Skin of body (tissue), 2 donors: ENCODE measurements around a stretch of chr6.

DNA sequence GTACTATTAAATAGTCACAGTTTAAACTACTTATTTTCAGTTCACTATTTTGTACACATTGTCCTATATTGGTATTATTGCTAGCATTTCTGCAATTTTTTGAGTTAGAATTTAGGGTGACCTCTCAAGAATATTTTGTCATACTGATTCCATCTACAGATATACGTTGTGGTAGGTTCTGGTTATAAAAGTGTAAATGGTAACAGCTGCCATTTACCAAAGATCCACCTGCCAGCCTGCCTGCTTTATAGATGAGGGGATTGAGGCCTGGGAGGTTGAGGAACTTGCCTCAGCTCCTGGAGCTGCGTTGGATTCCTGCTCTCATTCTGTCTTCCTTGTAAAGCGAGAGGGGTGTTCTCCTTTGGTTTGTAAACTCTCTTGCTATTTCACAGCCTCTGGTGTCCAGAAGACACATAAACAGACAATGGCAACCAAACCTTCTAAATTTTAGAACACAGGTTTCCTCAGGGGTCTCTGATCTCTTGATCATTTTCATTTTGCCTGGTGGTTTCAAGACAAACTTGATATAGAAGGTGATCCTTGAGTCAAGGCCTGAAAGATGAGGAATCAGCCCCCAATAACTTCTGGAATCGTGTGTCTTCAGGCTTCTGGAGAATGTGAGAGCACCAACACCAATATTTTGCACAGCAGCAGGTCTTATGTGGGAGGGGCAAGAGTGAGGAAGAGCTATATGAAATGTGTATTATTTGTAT is 33.1 kb downstream of the ARID1B start:
- RAMPAGE, long total RNA = no peak

DNA sequence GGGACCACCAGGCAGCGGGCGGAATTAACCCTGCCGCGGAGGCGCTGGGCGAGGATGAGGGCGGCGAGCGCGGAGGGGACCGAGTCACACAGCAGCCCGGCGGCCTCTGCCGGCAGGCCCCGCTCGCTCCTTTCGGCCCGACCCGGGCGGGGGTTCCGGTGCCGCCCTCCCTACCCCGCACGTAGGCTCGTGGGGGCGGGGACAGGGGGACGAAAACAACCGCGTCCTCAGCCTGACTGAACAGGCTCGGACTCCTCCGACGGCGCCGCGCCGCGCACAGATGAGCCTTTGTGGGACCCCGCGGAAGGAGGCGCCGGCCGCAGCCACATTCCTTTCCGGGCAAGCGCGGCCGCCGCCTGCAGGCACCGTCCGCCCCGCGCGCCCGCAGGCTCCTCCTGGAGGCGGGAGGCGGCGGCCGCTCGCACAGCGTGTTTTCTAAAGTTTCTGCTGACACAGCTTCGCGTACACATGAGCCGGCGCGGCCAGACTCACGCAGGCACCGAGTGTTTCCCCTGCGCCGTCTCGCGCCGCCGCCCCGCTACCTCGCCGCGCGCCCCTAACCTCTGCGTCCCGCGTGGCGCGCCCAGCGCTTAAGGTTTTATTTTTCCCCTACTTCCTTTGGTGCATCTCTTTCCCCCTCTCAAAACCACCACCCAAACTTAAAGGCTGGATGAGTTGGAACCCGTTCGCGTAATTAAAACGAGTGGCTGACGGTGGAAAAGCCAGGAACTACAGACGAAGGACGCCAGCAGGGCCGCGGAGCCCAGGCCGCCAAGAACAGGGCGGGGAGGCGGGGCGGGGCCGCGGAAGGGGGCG is 244.4 kb downstream of the ARID1B start:
- RAMPAGE, long total RNA = no peak

DNA sequence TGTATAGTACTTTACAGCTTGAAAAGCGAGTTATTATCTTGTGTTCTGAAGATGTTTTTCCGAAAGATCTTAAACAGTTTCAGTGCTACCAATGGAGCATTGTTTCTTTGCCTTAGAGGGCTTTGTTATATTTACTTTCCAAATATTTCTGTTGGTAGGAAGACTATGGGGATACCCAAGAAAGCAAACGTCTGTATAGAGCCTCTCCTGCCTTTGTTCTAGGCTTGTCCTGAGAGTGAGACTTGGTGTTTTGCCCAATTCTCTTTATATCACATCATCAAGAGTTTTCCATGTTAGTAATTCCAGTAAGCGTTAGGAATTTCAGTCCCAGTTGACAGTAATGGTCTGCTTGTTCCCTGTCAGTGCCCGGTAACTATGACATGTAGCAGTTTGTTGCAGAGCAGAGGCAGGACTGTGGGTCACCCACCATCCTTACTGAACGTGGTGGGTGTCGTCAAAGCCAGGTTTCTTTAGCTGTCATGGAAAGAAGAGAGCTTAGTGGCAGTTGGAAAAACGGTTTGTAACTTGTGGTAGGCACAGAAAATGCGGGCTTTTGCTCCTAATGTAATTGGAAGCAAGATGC is 189.0 kb downstream of the TMEM242 start:
- RAMPAGE, long total RNA = no peak

DNA sequence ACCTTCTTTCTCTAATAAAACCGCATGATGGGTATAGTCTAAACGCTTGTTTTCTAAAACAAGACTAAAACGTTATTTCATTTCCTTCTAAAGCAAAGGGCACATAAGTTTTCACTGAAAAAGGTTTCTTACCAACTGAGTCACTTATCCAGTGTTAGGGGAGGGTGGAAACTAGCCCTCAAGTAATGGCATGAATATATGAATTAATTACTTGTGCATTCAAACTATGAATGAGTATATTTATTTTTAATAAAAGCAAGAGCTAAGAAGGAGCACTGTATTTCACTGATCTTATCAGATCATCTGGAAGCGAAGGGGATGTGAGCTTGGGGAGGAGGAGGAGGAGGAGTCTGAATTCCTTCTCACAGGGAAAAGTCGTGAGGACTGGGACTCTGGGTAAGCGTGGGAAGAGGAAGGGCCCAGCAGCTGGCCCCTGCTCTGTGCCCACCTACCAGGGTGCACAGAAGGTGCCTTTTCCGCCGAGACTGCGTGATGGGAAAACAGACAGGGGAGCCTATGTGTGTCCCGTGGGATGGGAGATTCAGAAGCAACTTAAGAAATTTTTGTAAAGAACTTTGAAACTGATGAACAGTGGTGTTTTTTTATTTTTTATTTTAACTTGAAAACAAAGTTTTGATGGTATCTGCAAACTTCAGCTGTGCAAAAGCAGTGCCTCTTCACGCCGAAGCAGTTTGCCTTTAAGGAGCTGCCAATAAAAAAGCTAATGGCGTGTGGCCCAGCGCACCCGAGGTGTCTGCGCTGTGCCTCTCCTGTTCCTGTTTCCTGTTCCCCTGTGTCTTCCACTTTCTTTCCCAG is 178.8 kb downstream of the TMEM242 start:
- RAMPAGE, long total RNA = no peak

DNA sequence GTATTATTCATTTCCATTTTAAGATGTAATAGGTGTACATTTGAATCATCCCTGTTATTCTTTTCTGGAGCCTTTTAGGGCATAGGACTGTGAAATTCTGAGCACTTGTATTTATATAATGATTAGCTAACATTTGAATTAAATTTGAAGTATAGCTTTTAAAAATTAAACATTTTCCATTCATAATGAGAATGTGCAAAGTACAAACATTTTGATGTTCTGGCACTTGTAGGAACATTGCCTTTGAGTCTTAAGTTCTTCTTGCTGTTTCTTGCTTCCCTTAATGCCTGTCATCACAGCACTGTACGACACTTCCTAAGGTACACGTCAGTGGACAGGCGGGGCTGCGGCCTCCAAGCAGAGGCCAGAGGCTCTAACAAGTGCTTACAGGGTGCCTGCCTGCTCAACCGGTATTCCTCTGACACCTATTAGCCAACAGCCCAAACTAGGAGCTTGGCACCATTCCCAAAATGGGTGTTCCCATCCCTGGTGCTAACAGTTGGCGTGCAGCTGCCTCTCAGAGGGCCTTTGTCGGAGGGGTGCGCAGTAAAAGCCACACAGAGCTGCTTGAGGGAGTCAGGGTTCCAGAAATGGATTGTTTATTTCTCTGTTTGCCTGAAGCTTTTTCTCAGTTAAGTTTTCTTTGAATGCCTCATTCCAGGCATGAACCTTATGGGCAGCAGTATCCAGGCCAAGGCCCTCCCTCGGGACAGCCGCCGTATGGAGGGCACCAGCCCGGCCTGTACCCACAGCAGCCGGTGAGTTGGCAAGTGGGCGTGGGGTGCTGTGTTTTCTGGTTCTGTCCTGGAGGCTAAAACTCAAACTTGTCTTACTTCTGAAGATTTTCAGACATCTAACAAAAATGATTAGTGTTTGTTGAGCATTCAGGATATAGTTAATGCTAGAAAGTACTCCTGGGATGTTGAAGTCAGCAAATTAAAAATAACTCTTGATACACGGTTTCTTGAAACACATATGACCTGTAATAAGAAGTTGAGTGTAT is 124.9 kb downstream of the TMEM242 start:
- RAMPAGE, long total RNA = no peak

GRCh38 chr6:157206984-157207377 is 116.3 kb downstream of the TMEM242 start:
- RAMPAGE, long total RNA = no peak

DNA sequence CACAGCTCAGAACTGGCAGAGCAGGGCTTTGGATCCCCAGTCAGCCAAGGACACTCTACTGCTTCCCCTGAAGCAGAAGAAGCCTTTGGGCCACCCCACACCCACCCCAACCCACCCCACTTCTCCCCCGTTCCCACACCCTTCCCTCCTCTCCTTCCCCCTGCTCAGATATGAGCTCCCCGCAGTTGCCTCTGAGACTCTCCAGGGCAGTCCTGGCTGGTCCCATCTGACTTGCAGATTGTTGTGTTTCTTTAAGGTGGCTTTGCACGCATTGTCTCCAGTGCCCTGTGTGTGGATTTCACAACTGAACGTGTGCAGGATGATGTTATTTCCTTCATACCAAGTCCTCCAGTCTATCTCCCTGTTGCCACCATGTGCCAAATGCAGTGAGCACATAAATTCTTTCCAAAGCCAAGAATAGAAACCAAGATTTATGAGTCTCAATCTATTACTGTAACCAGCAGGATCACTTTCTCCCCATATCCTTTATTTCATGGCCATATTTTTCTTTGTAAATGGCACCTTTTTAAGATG is 79.2 kb downstream of the TMEM242 start:
- RAMPAGE, long total RNA = no peak

GRCh38 chr6:157307996-157308361 is 15.3 kb downstream of the TMEM242 start:
- RAMPAGE, long total RNA = no peak

DNA sequence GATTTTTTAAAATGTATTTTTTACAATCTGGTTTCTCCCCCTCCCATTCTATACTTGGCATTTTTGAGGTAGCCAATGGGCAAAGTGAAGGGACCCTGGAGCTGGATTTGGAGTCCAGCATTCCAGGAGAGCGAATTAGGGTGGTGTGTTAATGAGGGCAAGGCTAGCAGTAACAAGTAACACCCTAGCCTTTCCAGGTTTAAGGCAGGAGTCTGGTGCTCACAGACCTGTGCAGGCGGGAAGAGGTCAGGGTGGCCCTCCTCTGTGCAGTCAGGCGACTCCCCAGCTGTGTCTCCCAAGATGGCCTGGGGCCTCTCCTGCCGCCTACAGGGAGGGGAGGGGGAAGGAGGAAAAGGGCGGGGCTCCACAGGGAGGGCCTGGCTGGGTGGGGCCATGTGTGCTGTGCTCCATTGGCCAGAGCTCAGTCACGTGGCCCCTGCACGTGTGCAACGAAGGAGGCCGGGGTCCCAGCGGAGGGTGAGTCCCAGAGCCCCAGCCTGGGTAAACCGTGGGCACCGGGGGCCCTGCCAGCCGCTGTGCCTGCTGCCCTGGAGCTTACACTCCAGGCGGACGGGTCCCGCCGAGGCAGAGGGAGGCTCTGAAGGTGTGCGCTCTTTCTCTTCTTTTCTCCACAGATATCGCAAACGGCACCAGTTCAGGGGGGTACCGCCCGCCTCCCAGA is 211.5 kb downstream of the ZDHHC14 start:
- RAMPAGE, long total RNA = no peak

- RAMPAGE, long total RNA = no peak
Measured at GRCh38 chr6:157763223-157764096, 59.6 kb upstream of the SNX9 start.

DNA sequence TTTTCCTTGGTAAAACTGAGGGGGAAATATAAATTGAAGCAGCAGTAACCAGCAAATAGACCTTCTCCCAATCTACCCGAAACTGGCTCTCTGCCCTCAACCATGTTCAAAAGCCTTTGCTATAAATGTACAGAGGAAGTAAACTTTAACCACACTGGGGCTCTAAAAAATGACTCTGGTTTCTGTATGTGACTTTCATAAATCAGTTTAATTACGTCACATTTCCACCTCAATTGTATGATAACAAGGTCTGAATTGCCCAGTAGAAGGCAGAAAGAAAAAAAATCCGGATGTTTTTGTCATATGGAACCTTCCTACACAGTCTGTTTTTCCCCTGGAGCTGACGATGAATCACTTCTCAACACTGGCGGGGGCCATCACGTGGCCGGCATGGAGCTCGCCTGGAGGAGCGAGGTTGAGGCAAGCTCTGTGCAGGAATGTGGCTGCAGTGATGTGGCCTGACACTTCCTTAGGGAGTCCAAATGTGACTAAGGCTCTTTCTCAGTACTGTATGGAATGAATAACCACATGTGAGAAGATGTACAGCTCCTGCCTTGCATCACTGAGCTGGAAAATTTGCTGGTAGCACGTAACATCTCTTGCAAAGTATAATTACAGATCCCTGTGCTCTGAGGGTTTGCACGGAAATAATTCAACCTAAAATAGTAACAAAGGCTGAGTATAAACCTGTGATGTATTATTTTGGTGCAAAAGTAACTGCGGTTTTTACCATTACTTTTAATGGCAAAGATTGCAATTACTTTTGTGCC is 58.6 kb upstream of the SNX9 start:
- RAMPAGE, long total RNA = no peak

- RAMPAGE, long total RNA = no peak
Measured at GRCh38 chr6:157780030-157780229, 43.1 kb upstream of the SNX9 start.

DNA sequence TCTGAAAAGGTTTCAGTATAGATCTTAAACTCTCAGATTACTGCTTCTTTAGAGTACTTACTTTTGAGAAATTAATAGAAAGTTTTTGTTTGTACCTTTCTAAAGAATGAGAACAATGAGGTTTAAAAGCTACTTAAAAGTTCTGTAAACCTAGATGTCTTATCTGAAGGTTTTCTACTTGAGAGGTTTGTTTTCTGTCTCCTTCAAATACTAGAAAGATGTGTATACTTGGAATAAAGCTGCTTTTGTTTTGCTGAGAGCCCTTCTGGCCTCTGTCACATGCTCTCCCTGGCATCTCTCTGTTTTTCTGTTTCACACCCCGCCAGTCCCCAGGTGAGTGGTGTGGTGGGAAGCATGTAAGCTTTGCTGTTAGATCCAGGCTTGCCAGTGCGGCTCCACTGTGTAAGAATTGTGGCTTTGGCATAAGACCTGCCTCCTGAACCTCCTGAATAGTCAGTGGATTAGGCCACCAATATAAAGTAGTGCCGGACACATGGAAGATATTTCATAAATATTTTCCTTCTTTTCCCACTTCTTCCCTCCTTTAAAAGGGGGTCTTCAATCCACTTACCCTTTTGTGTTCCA is 56.8 kb downstream of the SNX9 start:
- RAMPAGE, long total RNA = no peak

GRCh38 chr6:157882114-157883018 is 59.3 kb downstream of the SNX9 start:
- RAMPAGE, long total RNA = no peak

- RAMPAGE, long total RNA = no peak
Measured at GRCh38 chr6:158039441-158040167, 57.9 kb downstream of the SYNJ2 start.

- RAMPAGE, long total RNA = no peak
Measured at GRCh38 chr6:158083260-158083856, 84.7 kb downstream of the SERAC1 start.

GRCh38 chr6:158602894-158603127 is 41.7 kb downstream of the DYNLT1 start:
- RAMPAGE, long total RNA = no peak

DNA sequence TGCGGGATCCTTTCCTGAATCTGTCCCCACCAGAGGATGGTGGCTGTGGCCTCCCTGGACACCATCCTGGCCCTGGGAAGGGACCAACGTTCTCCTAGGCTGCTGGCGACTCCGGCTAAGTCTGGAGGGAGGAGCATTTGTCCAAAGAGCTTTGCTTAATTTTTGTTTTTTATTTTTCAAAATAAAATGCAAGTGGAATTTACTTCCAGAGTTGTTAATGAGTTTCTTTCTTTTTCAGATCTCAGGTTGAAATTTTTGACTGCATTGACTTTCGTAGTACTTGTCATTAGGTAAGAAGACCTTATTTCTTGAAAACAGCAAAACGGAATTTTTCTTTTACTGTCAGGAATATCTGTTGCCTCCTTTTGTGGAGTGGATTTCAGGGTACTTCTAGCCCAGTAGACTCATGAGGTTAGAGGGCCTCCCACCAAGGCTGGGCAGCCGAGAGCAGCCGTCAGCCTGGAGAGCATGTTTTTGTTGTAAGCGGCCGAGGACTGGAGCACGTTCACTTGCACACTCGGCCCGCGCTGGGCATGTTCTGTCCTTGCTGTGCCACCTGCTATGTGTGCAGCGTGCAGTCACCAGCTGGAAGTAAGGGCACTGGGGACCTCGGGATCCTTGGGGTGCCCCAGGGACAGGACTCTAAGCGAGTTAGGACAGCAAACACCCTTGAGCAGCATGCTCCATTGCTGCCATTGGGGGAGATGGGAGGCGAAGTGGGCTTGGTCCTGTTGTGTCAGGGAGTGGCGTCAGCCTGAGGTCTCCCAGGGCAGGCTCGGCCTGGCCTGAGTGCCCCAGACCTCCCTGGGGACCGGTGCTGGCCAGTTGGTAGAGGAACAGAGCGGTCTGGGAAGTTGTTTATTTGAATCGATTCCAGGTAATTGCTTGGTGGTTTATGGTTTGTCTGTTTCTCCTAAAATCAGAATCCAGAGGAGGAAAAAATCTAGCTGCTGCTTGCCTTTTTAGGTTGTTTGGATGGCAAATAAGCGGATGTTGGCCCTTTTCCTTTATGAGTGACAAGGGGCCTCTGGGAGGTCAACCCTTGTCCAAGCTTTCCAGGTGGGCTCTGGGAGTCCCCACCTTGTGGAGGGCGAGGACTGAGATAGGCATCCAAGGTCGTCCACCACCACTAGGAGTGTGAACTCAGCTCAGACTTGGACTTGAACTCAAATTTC is 18.7 kb downstream of the DYNLT1 start:
- RAMPAGE, long total RNA = no peak

- RAMPAGE, long total RNA = no peak
Measured at GRCh38 chr6:158662732-158663789, 13.2 kb downstream of the SYTL3 start.

GRCh38 chr6:158765842-158766881 is 53.0 kb downstream of the EZR start:
- RAMPAGE, long total RNA = no peak